Monocyte (primary cell): ENCODE measurements around a stretch of chr1.

- PRO-cap, 2 experiments, result no peak in any of the 2 experiments
Observed at GRCh38 chr1:222739424-222739846, 2.4 kb downstream of the FAM177B start.

GRCh38 chr1:222843936-222844498 lies 29.2 kb downstream of the DISP1 start:
- PRO-cap, 2 experiments, result no peak in any of the 2 experiments

DNA sequence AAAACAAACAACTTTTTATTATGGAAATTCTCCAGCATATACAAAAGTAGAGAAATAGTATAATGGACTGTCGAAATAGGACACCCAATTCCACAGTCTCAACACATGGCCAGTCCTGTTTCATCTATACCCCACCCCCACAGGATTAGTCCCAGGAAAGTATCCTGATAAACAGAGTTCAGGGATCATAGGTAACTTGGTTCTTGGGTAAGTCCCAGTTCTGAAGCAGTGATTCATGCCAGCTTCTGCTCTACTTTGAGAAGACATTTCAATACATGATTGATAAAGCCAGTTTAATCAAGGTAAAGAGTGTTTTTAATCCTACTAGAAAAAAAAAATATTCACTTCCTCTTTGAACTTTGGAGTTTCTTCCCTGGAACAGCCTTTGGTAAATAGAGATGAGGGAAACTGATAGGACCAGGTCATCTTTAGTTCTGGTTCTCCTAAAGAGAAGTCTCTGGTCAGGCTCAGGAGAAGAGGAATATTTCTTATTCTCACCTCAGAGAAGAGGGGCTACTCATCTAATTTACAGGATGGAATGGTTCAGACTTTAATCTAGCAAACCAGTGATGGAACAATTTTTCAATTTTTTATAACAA lies 142.4 kb downstream of the TLR5 start:
- PRO-cap, 2 experiments, result no peak in any of the 2 experiments

DNA sequence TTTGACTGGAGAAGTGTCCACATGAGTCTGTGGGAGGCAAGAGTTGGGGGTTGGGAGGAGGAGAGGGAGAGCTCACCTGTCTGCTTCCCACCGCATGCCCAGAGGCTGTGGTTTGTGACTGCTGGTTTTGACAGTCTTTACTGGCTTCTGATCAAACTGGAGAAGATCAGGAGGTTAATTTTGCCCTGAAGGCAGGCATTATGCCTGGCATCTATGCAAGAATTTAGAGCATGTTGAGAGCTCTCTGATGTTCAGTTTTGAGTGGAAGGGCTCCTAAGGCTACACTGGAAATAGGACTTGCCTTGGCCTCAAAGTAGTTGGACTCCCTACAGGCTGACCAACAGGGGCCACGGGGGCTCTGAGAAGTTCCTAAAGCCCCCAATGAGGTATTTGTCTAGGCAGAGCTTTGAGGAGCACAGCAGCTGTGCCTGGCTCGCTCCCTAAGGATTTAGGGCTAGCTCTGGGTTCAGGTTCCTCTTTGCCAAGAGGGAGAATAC lies 101.5 kb downstream of the TLR5 start:
- PRO-cap, 2 experiments, result no peak in any of the 2 experiments

DNA sequence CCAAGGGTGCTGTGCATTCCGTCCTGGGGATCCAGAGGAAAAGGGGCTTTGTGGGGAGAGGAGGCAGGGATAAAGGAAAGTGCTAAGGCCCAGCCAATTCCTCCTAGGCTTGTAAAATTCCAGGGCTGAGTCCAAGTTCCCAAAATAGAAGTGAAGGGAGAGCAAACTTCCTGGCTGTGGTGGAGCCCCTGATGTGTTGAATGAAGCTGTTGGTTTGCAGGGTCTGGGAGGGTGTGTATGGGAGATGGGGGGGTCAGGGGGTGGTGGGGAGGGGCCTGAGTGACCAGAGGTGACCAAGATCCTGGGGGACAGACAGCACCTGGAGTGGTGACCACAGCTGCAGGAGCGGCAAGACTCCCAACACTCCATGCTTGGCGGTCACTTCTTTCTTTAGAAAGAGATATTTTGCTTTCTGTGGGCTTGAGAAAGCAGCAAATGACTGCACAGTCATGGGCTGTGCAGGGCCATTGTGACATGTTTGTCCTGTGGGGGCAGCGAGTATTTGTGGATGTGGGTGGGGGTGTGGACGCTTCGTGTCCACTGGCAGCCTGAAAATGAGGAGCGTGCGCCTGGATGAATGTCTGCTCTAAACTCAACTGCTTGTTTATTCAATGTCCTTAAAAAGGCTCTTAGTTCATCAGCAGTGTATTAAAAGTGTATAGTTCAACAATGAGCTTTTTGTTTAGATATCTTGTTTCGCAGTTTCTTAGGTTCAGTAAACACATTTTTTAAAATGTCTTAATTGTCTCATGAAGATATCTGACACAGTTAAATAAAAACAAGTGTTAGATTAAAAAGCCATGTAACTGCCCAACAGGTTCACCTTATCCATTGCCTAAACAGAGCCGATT lies 68.2 kb downstream of the TLR5 start:
- PRO-cap, 2 experiments, result no peak in any of the 2 experiments

- PRO-cap, 2 experiments, result no peak in any of the 2 experiments
Observed at GRCh38 chr1:223115525-223115949, 27.5 kb downstream of the TLR5 start.

DNA sequence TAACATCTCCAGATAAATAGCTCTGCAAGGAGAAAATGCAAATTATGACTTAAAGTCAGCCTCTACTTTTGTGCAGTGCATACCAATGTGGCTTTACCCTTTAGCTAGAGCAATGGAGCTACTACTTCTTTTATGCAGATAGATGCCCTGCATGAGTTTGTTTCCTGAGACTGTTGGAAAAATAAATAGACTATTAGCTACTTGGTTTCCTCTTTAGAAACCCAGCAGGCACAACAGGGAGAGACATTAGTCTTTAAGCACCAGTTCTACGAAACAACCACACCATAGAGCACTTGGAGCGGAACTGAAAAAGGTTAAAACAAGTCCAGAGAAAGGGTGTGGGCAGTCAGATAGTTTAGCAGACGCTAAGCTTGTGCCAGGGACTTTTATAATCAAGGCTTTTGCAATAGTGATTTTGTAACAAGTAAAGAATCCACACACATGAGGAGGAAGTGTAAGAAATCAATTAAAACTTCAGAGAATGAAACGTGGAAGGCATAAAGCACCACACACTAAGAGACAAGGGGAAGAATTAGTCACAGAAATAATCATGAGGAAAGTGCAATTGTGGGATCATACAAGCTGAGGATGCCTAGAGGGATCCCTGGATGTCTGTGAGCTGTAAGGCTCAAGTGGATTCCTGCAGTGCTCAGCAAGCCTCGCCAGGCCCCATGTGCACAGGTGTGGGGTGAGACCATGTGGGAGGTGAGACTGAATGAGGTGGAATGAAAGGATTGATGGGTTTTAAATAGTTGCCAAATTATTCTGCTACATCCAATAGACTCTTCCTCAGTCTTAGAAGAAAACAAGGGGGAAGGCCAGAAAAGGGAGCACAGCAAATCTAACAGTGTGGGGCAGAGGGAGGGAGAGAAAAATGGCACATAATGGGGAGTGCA lies 37.8 kb upstream of the TLR5 start:
- PRO-cap, 2 experiments, result peak in 2 of 2 experiments; most common plus-strand start position 477 of the sequence (in 2); most common minus-strand start position 306 of the sequence (in 2)

DNA sequence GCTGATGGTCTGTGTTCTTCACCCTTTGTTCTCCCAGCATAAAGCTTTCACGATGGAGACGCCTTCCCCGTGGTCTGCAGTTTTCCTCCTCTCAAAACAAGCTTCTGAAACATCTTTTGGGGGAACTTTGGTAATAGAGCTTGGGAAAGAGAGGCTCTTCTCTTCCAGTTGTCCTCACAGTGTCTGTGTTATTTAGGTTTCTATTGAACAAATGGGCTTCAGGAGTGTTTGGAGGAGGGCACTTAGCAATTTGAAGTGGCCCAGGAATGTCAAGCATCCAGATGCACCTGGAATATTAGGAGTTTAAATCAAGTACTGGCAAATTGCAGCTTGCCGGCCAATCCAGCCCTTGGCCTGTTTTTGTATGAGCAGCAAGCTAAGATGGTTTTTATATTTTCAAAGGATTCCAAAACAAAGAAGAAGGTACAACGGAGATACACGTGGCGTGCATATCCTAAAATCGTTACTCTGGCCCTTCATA lies 94.6 kb downstream of the CCDC185 start:
- PRO-cap, 2 experiments, result no peak in any of the 2 experiments

DNA sequence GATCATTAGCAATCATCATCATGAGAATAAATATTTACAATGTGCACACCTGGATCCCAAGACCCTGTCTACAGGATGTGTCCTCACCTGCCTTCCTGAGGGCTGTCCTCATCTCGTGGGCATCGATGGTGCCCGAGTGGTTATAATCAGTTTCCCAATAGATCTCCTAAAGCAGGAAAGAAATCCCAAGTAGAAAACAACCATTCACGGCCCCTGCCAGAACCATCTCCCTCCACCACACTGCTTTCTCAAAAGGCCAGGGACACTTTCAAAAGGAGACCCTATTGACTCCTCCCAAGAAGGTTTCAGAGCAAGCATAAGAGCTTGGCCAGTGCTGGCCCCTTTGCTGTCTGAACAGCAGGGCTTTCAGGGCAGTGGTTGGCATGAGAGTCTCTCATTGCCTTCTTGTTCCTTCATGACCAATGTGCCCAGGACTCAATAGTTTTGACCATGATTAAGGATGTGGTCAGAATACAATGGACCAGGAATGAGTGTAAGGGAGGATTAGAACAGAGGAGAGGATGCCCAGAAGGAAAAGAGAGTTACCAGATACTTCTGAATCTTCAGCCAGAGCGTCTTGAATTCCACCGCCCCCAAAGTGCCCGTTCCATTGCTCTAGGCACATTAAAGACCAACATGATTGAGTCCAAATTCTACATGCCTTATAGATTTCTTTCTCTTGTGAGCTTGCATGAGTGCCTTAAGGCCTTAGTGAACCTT lies 120.7 kb downstream of the CAPN8 start:
- PRO-cap, 2 experiments, result no peak in any of the 2 experiments

- PRO-cap, 2 experiments, result no peak in any of the 2 experiments
Observed at GRCh38 chr1:223639360-223639565, 26.2 kb downstream of the CAPN8 start.

DNA sequence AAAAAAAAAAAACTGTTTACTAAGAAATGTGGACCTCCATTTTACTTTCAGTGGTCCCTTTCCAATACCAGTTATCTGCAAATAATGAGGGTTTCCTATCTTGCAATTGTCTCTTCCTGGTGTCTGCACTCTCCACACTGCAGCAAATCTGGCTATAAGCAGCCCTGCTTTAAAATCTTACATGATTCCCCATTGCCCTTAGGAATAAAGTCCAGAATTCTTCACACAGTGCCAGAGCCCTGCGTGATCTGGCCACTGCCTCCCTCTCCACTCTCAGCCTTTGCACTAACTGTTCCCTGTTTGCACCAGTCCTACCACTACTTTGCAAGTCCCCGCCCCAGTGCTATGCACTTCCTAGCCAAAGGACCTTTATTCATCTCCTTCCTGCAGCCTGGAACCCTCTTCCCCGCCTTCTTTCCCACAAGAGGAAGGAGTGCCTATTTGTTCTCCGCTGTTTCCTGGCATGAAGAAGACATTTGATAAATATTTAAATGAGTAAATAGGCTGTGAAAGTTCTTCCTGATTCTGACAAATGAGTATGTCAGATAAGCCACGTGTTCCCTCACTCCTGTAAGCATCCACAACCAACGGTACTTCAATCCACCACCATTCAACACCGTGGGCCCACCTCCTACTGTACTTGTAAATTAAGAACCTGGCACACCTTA lies 24.0 kb downstream of the CAPN8 start:
- PRO-cap, 2 experiments, result no peak in any of the 2 experiments

DNA sequence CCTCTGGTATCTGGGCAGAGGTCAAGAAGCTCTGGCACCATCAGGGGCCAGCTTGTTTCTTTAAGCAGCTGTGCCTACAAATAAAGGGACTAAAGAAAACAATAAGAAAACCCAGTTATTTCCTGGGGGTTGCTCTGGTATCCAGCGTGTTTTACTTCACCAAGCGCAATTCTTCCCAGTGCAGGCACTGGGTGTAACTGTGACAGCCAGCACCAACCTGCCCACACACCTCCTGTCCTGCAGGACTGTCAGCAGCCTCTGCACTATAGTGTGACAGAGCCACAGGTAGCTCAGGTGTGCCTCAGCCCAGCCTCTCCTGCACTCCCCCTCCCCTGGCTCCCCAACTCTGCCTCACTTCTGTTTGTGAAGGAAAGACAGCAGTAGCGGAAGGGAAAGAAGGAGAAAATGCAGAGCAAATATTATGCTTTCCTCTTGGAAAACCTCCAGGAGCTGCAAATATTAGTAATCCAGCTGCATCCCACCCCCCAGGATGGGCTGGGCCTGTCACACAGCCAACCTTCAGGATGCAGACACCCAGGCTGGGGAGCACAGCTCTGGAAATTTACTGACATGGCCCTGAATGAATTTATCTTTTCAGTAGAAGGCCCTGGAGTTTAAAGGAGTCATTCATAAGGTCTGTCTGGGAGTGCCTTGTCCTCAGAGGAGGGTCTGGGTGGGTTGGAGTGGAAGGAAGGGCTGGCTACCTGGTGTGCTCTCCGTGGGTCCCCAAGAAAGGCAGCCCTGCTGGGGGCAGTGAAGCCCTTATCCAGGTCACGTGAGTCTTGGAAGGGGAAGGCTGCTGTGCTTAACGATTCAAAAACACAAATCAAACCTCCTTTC lies 20.8 kb downstream of the CAPN2 start:
- PRO-cap, 2 experiments, result no peak in any of the 2 experiments

GRCh38 chr1:223770179-223771050 lies 58.1 kb downstream of the CAPN2 start:
- PRO-cap, 2 experiments, result no peak in any of the 2 experiments

DNA sequence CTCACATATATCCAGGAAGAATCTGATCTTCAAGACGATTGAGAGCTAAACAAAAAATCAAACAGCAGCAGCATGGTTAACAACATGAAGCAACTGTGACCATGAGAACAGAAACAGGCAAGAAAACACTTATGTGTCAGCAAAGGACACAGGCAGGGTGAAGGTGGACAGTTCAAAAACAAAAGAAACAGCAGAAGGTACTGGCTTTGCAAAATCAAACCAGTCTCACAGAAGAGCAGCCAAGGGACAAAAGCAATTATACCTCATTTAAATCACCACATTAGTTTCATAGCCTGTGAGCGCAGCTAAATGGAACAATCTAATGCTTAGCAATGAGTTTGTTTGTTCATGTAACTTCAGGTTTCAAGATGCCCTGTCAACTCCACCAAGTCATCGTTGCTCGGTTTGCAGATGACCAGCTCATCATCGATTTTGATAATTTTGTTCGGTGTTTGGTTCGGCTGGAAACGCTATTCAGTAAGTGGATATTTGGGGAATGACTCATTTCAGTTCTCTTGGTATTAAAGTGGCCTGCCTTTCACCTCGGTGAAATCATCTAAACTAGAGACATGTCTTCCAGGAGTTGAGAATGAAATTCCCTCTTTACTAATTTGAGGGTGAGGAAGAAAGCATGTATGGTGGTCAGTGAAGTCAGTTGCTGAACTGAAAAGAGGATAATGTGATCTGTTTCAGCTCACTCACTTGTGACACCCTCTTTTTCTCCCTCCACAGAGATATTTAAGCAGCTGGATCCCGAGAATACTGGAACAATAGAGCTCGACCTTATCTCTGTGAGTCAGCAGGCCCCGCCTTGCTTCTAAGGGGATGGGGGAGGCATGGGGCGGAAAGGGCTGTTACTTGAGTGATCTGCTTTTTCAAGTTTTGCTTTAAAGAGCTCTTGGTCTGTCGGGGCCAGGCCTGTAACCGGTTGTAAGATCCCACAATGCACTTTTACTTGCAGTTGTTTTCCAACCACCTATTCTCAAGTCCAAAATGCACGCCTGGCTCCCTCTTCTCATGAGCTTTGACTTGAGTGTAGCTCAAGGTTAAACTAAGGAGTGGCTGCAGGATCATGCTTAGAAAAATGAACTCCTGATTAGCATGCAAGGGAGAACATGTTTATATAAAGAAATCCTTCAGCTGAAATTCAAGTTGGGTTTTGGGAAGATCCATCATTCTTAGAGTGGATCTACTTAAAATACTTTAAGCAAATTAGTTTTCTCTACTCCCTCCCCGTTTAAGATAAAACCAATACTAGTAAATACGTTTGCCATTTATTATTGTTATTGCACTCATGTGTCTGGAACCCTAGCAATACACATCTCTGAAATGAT lies 59.6 kb downstream of the CAPN2 start:
- PRO-cap, 2 experiments, result peak in 2 of 2 experiments; most common plus-strand start position 441 of the sequence (in 1); most common minus-strand start position 395 of the sequence (in 2)

- PRO-cap, 2 experiments, result no peak in any of the 2 experiments
Observed at GRCh38 chr1:223820371-223821090, 25.2 kb downstream of the TP53BP2 start.

- PRO-cap, 2 experiments, result peak in 1 of 2 experiments; most common minus-strand start chr1:223832703 (in 1)
Observed at GRCh38 chr1:223832458-223832922, 13.3 kb downstream of the TP53BP2 start.

GRCh38 chr1:223835690-223836309 lies 9.9 kb downstream of the TP53BP2 start:
- PRO-cap, 2 experiments, result no peak in any of the 2 experiments

- PRO-cap, 2 experiments, result peak in 2 of 2 experiments; most common plus-strand start chr1:223845661 (in 2); most common minus-strand start chr1:223845354 (in 1)
Observed at GRCh38 chr1:223845202-223845795, 448 bp downstream of the TP53BP2 start.

DNA sequence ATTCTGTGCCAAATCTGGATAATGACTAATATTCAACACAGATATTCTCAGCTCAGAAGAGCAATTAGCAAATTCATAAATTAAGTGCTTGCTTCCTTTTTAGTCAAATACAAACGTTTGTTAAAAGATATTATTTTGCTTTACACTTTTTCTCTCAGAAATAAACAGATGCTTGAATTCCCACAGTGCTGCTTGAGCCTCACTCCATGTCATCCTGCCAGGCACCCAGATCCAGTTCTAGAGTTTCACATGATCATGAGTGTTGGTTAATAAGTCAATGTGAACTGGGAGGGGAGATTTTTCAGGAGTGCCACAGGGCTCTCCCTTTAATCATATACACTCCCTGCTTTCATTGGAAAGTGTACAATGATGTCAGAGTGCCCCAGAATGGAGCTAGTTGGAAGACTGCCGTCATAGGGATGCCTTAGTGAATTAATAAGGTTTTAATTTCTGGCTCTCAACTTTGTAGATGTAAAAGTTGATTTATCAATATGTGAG lies 69.8 kb upstream of the TP53BP2 start:
- PRO-cap, 2 experiments, result no peak in any of the 2 experiments

DNA sequence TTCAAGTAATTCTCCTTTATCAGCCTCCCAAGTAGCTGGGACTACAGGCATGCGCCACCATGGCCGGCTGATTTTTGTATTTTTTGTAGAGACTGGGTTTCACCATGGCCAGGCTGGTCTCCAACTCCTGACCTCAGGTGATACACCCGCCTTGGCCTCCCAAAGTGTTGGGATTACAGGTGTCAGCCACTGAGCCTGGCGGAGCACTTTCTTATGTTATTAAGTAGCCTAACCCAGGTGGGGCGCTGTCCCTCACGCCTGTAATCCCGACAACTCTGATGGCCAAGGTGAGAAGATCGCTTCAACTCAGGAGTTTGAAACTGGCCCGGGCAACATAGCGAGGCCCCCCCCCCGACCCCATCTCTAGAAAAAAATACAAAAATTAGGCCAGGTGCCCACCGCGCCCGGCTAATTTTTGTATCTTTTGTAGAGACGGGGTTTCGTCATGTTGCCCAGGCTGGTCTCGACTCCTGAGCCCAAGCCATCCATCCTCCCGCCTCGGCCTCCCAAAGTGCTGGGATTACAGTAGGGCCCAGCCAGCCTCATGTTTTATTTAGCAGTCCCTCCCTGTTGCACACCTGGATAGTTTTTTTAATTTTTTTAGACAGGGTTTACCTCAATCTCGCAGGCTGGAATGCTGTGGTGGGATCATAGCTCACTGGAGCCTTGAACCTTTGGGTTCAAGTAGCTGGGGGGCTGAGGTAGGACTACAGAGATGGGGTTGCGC lies 122.1 kb upstream of the FBXO28 start:
- PRO-cap, 2 experiments, result no peak in any of the 2 experiments